Umbilical cord (tissue), 2 donors: ENCODE data around the genes ZCCHC3 and RAD21L1.

- RAMPAGE, long total RNA, result no peak
Observed at GRCh38 chr20:237511-237934, 10.5 kb downstream of the DEFB129 start.

GRCh38 chr20:296917-297841, at the start of gene ZCCHC3:
Gene ZCCHC3 (plus strand): TSS chr20:297570.
- RAMPAGE, long total RNA, result no peak

DNA sequence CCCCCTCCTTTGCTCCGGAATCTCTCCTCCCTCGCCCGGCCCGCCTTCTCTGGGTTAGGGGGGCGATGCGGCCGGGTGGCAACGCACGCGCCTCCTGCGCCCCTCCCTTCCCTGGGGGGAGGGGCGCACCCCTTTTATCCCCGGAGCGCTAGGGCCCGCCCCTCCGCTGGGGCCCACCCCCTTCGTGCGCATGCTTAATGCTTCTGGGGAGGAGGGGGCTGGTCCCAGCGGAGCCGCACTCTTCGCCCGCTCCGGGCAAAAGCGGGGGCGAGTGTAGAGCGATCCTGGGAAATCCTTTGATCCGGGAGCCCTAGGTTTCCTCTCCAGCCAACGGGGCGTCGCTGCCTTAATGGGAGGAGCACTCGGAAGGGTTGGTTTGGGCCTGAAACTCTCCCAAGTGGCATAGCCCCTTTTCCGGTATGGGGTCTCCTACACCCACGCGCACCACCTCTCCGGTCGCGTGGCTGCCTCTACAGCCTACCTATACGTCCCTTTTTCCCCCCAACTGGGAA, 1.9 kb downstream of the SOX12 start:
- RAMPAGE, long total RNA, result no peak

- RAMPAGE, long total RNA, result no peak
Observed at GRCh38 chr20:381574-382644, 1.3 kb downstream of the TRIB3 start.

GRCh38 chr20:438333-439141, 23.8 kb downstream of the TBC1D20 start:
- RAMPAGE, long total RNA, result no peak

GRCh38 chr20:462766-463043, 372 bp upstream of the TBC1D20 start:
- RAMPAGE, long total RNA, result no peak

DNA sequence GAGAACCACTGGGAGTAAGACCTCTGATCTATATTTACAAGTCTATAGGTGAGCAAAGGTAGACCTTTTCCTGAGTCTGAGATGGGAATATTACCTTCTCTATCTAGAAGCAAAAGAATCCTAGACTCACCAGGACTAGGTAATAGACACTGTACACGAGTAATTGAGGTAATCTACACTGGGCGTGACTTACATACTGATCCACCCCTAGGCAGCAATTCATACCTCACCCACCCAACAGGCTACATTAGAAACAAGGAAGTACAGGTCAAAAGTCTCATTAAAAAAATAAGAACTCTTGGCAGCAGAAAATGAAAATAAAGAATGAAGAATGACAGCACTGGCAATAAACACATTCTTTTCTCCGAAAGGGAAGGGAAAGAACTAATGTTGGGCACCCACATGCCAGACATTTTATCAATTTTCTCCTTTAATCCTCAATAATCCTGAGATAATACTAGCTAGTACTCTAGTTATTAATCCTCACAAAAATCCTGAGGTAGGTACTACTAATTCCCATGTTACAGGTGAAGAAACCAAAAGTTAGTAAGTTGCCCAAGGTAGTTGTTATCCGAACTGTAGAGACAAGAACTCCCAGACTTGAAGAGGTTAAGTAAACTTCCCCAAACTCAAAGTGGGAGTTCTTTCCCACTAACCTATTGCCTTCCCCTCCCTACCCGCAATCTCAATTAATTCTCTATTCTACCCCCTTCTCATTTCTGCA, 7.5 kb downstream of the CSNK2A1 start:
- RAMPAGE, long total RNA, result no peak

GRCh38 chr20:602364-602962, 7.6 kb downstream of the TCF15 start:
- RAMPAGE, long total RNA, result no peak

GRCh38 chr20:973604-974347, 28.3 kb downstream of the RSPO4 start:
- RAMPAGE, long total RNA, result no peak

GRCh38 chr20:1118256-1118533, 207 bp upstream of the PSMF1 start:
- RAMPAGE, long total RNA, result no peak

DNA sequence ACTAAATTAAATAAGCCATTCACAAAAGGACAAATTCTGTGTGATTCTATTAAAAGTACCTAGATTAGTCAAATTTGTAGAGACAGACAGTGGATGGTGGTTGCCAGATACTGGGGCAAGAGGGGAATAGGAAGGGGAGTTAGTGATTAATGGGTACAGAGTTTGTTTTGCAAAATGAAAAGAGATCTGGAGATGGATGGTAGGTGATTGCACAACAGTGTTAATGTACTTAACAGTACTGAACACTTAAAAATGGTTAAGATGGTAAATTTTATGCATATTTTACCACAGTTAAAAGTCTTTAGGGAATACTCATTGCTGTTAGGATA, 11.6 kb downstream of the PSMF1 start:
- RAMPAGE, long total RNA, result no peak

DNA sequence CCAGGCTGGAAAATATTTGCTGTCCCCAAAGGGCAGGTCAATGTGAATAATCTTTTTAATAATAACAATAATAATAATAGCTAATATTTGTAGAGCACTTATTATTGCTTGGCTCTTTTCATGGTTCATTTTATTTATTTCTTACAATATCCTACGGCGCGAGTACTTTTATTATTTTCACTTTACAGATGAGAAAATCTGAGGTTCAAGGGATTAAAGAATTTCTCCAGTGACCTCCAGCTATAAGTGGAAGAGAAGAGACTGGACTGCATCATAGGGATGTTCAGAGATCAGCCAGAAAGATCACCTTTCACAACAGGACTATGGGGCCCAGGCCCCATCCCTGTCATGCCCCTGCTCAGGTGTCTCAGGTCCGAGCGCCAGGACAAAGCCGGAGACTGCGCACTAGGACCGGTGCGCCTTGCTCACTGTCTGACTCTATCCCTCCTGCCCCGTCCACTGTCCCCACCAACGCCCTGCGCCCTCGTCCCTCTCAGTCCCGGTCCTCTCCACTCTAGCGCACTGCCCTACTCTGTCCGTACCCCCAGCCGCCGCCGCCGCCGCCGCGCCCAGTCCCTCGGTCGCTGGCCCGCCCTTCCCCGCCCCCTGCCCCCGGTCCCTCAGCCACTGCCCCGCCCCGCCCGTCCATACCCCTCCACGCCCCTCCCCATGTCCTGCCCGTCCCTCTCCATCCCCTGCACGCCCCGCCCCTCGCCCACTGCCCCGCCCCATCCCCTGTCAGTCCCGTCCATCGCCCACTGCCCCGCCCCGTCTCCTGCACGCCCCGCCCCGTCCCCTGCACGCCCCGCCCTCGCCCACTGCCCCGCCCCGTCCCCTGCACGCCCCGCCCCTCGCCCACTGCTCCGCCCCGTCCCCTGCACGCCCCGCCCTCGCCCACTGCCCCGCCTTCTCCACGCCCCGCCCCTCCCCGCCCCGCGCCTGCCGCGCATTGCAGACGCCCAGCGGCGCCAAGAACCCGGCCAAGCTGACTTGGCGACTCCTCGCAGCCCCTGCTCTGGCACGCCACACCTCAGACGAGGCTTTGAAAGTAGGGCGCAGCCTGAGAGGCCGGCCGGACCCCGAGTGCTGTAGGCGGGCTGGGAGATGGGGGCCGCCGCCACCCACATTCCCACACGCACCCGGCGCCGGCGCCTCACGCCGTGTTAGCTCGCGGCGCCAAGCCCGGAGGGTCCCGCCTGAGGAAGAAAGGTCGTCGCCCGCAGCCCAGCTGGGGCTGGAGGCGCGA, at the start of gene RAD21L1:
Gene RAD21L1 (plus strand): TSS at position 952 of the 1,246 bp plus-strand sequence.
- RAMPAGE, long total RNA, result no peak

DNA sequence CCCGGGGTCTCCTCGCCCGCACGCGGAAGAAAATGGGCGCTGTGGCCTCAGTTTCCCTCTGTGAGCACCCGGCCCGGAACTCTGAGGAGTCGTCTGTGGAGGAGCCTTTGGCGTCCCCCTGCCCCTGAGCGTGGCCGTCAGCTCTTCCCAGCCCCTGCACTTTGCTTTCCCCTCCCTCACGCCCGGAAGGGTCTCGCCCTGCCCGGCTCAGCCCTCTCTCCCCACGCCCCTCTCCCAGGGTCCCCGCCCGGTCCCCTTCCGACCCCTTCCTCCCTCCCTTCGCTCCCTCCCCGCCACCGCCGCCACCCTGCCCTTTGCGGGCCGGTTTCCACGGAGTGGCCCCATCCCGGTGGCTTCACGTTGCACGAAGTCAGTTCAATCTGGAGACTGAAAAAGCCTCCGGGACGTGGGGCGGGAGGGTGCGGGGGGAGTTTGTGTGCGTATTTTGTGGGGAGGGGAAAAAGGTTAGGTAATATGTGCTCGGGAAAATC, 540 bp downstream of the RAD21L1 start:
- RAMPAGE, long total RNA, result no peak

GRCh38 chr20:1325615-1326676, 3.0 kb downstream of the SDCBP2 start:
- RAMPAGE, long total RNA, result no peak

GRCh38 chr20:1333387-1334343, 4.7 kb upstream of the SDCBP2 start:
- RAMPAGE, long total RNA, result no peak

- RAMPAGE, long total RNA, result no peak
Observed at GRCh38 chr20:1368873-1369656, 23.8 kb downstream of the FKBP1A start.

- RAMPAGE, long total RNA, result no peak
Observed at GRCh38 chr20:1369657-1370148, 23.2 kb downstream of the FKBP1A start.

DNA sequence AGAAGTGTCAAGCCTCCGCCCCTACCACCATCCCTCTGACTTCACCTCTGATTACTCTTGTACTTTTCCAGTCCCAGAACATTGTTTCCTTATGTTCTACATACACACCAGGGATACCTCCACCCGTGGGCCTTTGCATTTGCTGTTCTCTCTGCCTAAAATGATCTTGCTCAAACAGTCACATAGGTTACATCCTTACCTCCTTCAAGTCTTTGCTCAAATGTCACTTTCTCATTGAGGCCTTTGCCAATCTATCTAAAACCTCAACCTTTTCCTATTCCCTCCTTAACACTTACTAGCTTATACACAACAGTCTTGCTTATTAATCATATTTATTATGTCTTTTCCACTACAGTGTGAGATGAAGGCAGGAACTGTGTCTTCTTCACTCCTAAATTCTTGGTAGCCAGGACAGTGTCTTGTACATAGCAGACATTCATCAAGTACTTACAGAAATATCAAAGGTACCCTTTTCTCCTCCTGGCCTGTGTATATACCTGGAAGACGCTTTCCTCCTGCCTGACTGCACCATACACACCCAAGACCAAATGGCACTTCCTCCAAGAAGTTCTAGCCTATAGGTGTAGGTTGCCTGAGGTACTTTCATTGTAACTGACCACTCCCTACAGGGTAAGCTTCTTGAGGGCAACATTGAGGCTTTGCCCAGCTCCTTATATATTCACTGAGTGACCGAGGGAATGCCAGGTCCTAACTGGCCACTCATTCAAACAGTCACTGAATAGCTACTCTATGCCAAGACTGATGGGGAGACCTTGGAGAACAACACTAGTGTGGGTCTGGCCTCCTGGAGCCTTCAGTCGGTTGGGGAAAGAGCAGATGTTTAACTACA, 7.0 kb downstream of the FKBP1A start:
- RAMPAGE, long total RNA, result no peak

DNA sequence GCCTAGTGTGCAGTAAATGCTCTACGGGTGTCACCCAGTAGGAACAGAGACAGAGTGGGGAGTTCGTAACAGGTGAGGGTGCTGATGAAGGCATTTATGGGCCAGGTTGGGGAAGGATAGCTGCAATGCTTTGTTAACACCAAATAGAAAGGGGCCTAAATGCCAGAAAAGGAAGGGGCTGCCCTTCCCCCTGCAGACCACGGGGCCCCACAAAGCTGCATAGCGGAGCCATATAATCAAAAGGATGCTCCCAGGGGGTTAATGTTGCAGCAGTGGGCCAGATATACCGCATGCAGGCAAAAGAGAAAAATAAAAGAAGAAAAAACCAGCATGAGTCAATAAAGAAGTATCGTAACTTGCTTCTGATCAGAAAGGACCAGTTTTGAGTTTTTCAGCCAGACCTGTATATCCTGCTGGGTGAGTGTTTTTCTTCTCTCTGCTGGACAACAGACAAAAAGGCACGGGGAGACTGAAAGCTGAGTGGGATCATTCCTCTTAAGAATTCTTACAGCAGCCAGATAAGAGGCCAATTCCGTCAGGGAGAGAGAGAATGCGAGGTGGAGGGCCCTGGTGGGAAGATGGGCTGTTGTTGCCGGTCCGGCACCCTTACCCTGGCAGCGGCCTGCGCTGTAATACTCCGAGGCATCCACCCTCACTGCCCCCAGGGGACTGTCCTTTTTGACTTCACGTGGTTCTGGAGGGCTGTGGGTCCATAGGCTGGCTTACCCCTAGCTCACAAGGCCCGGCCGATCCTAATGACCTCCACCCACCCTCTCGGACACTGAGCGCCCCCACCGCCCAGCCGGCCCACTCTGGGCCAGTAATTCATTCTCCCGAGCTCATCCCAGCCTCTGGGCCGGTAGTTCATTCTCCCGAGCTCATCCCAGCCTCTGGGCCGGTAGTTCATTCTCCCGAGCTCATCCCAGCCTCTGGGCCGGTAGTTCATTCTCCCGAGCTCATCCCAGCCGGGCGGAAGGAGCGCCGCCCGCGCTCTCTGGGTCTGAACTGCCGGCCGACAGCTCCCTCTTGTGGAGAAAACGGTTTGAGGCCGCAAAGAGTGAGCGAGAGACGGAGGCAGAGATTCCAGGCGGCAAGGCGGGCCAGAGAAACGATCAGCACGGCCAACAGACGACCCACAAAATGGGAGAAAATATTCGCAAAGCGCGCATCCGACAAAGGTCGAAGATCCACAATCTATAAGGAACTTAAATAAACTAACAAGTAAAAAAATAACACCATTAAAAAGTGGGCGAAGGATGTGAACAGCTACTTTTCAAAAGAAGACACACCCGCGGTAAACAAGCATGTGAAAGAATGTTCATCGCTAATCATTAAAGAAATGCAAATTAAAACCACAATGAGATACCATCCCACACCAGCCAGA, 118.3 kb upstream of the SIRPA start:
- RAMPAGE, long total RNA, result no peak

GRCh38 chr20:1893034-1893830, 2.0 kb upstream of the SIRPA start:
- RAMPAGE, long total RNA, result no peak